ENCODE measurements around a stretch of chr9.

DNA sequence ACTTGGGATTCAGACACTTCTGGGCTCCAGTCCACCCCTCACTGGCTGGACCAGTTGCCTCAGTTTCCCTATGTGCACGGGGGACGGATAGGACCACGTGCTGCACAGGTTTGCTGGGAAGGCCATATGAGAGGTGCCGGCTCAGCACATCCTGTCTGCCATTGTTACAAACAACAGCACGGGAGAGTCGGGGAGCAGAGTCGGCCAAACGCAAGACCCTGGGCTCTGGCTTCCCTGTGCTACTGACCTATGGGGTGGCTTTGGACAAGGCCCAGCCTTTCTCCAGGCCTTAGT lies 133.3 kb downstream of the C9orf50 start:
- PRO-cap = no peak

DNA sequence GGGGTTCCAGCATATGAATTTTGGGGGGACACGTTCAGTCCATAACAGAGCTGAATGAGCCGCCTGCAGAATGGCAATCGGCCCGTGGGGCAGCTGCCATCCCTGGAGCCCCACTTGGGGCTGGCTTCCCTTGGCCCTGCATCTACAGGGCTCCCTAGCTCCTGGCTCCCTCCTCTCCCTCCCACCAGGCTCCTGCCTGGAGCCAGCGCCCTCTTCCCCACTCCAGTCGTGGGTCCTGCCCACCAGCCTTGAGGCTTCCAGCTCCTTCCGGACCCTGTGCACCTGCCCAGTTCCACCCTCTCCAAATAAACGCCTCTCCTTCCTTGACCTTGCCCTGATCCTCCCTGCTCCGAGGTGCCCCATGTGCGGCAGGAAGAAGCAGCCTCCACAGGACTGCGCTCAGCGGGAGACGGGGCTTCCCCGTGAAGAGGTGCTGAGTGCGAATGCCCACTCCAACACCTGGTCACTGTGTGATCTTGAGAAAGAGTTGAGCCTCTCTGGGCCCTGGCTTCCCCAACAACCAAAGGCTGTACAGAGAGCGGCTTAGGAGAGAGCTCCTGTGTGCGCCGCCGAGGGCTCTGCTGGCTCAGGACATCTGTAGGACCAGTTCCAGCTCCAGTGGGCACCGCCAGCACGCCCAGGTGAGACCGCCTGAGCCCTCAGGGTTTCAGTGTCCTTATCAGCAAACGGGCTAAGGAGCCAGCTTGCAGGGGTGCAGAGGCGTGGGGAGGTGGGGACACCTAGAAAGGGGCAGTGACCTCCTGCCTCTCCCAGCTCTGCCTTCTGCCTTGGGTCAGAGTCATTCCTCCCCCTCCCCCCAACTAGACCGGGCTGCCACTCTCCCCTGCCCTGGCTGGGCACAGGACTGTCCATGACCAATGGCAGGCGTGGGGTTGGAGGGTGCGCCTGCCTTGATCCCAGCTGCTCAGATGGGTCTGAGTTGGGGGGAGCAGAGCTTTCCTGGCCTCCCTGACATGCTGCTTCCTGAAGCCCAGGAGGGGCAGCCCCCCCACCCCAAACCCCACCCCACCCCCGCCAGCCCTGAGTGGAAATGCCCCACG lies 12.0 kb downstream of the C9orf50 start:
- PRO-cap = no peak

DNA sequence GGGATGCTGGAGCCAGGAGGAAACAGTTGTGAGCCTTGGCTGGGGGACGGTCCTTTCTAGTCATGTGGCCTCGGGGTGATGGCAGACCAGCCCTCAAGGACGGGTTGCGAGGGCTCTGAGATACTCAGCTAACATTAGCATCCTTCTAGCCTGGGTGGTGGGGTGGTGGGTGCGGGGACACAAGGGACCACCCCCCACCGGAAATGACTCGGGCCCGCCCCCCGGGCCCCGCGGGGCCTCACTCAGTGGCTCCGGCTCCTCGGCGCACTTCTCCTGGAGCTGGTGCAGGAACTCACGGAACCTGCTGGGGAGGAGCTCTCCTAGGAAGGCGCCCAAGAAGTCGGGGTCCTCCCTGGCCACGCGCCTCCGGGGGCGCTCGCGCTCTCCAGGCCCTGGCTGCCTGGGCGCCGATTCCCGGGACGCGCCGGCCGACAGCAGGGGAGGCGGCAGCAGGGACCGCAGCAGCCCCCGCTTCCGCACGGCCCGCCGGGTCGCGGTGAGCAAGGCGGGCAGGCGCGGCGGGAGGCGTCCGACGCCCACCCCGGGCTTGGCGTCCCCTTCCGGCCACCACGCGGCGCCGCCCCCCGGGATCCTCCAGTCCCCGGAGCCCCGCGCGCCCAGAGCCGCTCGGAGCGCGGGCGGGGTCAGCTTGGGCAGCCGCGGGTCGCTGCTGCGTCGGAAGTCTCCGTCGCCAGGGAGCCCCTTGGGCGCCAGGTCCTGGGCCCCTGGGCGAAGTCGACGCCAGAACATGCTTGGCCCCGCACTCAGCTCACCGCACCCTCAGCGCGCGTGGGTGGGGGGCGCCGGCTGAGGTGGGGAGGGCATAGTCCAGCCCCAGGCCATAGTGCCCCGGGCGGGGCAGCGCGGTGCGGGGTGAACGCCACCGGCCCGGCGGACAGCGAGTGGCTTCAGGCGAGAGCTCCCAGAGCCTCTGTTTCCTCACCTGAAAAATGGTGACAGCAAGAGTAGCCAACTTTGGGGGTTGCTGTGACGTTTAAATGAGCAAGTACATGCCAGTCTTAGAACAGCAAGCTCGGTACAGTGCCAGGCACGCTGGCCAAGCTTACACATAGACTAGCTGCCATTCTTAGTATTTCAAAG lies 726 bp downstream of the C9orf50 start:
- PRO-cap = no peak

DNA sequence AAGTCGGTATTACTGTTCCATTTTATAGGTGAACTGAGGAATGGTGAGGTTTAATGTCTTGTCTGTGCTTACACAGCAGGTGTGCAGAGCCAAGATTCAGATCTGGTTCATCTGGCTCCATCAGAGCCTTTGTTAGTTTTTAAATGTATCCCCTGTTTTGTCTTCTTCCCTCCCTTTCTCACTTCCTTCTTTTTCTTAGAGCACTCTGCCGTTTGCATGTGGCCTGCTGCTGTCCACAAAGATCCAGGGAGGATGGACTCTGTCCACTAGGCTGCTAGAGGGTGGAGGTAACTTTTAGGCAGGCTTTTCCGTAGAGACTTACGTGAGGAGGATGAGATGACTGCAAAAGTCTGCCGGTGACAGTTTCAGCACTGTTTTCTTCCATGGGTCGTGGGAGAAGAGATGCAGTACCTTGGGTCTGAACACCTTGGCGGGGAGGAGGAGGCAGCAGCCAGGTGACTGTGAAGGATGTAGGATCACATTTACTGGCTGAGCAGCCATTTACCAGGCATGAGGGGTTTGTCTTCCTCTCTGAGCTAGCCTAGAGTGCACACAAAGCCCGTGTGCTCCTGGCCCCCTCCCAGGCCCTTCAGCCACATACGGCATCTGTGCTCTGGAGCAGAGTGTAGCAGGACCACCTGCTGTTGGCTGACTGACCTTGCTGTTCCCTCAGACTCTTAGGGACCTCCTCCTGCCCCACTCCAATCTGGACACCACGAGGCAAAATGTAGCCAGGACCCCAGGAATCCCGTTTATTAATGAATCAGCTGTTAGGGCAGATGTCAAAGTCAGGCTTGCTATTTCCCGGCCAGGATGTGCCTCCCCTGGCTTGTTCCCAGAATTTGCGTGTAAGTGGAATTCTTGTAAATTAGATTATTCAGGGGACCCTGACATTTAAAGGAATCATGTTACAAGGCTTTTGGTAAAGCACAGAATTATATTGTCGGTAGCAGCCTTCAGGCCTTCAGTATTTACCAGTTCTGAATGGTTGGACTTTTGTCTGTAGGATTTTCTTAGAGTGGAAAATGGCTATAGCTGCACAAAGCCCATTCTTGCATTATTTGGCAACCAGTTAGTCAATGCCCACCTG lies 1.9 kb downstream of the NTMT1 start:
- PRO-cap = no peak

GRCh38 chr9:129635098-129635498 lies 6.9 kb downstream of the ASB6 start:
- PRO-cap = no peak

- PRO-cap = no peak
Measured at GRCh38 chr9:129669007-129669557, 3.6 kb downstream of the PRRX2 start.

GRCh38 chr9:129696941-129697621 lies 31.6 kb downstream of the PRRX2 start:
- PRO-cap = bidirectional peak, plus-strand start at chr9:129697263, minus-strand start at chr9:129697103; bidirectional peak, plus-strand start at chr9:129697560, minus-strand start at chr9:129697550

DNA sequence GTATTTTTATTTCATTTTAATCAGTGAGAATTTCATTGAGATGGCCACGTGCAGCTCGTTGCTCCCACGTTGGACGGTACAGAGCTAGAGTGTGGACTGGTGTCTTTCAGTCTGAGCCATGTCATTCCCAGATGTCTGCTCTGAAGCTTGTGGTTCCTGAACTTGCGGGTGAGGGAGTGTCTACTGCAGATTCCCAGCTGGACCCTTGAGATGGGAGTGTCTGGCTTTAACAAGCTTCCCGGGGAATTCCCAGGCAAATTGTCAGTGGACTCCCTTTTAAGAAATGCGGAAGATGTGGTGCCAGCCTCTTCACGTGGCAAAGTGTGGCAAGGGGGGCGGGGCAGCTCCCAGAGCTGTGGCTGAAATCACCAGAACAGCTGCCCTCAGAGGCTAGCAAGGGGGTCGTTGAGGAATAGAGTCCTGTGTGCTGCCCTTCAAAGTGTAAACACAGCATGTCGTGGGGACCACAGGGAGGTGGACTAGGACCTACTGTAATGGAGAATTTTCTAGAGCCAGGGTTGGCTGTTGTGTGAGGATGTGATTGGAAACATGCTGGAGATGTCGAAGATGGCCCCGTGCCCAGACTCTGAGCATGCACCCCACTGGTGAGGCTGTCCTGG lies 37.2 kb downstream of the PRRX2 start:
- PRO-cap = no peak

DNA sequence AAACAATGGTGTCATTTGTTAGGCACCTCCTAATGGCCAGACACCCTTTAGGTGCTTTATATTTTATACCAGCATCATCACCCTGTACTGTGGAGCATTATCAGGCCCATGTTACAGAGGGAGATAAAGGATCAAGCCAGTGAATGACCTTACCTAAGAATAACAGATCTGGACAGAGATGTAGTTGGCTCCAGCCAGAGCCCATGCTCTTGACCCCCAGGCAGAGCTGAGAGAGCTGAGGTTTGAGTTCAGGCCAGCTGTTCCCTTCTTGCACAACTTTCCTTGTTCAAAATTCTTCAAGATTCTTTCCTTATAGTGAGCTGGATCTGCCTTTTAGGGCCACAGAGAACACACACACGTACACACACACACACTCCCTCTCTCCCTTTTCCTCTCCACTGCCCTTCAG lies 10.3 kb upstream of the PTGES start:
- PRO-cap = no peak

DNA sequence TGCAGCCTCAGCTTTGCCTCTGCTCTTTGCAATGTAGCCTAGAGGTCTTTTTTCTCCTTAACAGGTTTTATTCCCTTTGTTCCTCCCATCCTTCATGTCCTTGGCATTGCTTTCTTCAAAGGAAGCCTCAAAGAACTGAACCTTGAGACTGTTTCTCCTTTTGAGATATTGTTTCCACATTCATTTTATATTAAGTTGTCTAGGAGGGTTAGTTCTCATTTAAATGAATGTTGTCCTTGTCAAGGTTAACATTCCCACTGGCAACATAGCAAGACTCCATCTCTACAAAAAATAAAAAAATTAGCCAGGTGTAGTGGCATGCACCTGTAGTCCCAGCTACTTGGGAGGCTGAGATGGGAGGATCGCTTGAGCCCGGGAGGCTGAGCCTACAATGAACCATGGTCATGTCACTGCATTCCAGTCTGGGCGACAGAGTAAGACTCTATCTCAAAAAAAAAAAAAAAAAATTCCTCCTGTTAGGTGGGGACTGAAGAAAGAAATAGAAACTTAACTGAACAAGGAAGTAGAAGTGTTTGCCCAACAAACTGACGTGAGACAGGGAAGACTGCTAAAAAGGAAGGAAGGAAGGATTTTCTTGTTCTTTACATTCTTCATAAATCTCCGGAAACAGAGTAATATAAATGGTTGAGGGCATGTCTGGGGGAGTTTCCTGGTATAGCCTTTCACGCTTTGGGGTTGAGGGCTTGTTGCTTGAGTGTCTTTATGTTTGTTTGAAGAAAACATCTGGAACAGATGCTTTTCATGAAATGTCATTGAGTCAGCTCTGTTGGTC lies 2.9 kb downstream of the TOR1B start:
- PRO-cap = no peak

DNA sequence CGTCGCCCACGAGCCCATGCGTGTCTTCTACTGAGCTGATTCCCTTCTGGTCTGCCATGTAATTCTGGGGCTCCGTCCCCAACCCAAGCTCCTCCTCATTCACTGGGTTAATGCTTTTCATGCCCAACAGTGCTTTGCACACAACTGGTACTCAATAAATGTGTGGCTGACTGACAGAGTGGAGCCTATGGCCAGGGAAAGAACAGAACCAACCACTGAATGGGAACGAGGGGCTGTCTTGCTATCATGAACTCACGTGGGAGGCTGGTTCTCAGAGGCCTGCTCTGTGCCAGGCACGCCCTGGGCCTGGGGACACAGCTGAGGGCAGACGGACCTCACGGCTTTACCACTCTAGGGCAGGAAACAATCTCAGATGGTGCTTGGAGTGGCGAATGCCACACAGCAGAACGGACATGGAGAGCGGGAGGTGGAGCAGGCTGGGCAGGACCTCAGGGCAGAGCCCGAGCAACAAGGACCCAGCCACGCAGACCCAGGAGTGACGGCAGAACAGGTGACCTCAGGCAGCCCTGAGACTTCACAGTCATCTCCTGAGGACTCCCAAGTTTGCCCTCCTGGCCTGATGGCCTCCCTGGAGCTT lies 8.7 kb downstream of the TOR1A start:
- PRO-cap = no peak

DNA sequence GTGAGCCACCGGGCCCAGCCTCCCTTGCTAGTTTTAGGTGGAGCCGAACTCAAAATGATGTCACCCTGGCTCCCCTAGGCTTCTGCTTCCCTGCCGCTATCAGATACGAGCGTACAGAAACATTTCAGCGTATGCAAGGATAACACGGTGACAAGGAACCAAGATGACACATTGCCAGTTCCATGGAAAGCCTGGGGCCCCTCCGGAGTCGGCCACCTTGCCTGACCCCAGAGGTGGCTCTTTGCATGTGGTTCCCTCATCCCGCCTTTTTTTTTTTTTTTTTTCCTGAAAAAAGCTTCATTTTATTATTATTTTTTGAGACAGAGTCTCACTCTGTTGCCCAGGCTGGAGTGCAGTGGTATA lies 47.8 kb downstream of the USP20 start:
- PRO-cap = no peak

- PRO-cap = no peak
Measured at GRCh38 chr9:129891437-129892213, 56.4 kb downstream of the USP20 start.

DNA sequence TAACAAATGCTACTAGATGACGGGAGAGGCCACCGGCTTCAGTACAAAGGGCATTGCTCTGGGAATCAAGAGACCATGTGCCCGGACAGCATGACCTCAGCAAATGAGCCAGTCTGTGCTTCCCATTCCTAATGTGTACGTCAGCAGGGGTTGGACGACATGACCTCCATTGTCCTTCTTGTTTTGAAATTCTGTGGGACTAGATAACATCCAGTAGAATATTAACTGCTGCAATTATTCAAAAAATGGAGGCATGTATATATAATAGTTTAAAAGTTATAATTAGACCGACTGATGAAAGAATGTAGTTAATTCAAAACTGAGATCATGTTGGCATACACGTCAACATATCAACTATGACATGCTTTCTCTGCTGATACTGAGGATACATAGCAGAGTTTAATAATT lies 61.4 kb downstream of the FNBP1 start:
- PRO-cap = no peak

GRCh38 chr9:129994825-129995465 lies 48.0 kb downstream of the FNBP1 start:
- PRO-cap = no peak

DNA sequence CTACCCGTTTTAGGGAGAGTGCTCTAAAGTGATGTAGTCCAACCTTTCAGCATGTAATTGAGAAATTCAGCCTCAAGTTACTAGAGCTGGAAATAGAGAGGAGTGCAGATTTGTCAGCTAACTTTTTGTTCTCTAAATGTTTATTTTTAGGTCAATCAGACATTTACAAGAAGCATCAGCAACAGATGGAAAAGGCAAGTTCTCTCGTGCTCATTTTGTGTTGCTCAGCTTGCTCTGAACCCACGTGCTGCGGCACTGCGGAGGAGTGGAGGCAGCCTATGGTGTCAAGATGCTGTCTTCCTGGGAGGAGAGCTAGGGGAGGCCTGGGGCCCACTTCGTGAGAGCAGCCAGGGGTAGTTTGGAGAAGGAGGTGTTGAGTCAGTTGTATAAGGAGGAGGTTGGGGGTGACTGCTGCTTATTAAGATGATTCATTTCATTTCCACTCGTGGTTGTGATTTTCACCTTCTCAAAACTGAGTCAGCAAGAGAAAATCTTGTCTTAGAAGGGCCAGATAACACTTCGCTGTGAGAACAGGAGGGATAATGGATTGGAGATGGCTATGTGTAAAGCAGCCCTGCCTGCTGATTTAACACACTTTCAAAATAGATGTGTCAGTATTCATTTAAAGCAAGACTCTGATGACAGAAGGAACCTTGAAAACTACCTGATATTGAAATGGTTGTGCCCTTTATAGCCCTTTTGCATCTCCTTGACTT lies 53.8 kb downstream of the GPR107 start:
- PRO-cap = no peak

DNA sequence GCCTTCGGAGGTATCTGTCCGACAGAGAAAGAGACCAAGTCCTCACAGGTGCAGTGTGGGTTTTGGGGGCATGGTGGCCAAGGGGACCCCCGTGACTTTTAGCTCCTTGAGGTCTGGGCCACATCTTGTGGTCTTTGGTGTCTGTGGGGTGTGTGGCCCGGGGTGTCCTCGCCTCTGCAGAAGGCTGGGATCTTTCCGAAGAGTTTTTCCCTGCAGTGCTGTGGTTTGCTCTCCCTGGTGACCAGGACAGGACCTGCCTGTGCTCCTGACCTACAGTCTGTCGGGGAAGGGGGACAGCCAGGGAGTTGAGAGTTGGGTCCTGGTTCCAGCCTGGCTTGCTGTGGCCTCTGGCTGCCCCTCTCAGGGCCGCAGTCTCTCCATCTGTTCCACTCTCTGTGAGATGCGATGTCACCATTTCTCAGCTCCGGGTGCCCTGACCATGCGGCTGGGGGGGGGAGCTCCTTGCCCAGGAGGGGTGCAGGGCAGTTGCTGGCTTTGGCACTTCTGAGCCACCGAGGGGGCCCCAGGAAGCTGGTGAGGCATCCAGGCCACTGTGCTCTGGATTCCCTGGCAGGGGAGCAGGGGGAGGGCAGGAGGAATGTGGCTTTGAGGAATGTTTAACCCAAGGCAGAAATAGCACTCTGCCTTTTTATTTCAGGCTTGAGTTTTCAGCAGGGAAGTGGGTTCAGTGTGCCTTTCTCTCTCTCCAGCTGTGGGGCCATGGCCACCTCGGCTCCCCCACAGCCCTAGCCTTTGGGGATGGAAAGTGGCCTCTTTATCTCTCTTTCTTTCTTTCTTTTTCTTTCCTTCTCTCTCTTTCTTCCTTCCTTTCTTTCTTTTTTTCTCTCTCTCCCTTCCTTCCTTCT lies 10.9 kb downstream of the NCS1 start:
- PRO-cap = no peak

DNA sequence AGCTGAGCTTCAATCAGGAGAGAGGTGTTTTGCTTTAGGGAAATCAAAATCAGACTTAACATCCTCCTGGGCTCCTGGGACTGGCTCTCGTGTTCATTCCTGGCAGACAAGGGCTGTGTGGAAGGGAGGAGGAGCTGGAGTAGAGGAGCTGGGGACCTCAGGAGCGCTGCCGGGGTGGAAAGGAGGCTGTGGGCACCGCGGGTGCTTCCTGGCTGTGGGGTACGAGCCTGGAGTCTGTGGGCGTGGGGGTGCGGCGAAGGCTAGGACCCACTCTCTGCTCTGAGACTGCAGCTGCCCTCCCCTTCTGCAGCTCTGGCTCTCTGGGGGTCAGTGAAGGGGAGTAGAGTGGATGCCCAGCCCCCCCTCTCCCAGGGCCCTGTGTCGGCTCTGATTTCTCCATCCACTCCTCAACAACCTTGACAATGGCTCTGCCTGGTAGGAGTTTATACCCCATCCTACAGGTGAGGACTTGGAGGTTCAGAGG lies 22.0 kb downstream of the NCS1 start:
- PRO-cap = no peak

- PRO-cap = no peak
Measured at GRCh38 chr9:130201345-130202134, 29.3 kb downstream of the NCS1 start.

- PRO-cap = unidirectional peak, plus-strand start at chr9:130235694
Measured at GRCh38 chr9:130235613-130236340, 29.8 kb upstream of the HMCN2 start.